ENCODE measurements around the gene SNX2.

DNA sequence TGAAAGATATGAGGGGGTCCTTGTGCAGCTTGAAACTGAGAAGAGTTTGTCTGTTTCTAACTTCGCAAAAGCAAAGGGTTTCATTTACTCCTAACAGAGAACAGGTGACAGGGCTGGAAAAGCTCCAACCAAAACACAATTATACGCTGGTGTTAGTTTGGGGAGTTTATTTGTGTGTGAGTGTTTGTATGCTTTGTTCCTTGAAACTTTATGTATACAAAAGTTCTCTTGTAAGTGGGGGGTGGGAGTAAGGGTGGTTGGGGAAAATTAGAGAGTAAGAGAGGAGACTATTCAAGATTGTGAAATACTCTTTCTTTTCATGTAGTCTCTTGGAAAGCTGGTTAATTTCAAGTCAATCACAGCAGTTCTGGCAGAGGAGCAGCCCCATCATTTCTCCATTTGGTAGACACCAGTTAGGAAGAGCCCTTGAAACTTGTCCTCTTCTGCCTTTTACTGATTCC, 879 bp downstream of the TNFAIP8 start:
- PRO-cap, result no peak

GRCh38 chr5:119394041-119394616, 38.3 kb downstream of the TNFAIP8 start:
- PRO-cap, result no peak

- PRO-cap, result no peak
Measured at GRCh38 chr5:119420163-119420673, 32.1 kb upstream of the HSD17B4 start.

DNA sequence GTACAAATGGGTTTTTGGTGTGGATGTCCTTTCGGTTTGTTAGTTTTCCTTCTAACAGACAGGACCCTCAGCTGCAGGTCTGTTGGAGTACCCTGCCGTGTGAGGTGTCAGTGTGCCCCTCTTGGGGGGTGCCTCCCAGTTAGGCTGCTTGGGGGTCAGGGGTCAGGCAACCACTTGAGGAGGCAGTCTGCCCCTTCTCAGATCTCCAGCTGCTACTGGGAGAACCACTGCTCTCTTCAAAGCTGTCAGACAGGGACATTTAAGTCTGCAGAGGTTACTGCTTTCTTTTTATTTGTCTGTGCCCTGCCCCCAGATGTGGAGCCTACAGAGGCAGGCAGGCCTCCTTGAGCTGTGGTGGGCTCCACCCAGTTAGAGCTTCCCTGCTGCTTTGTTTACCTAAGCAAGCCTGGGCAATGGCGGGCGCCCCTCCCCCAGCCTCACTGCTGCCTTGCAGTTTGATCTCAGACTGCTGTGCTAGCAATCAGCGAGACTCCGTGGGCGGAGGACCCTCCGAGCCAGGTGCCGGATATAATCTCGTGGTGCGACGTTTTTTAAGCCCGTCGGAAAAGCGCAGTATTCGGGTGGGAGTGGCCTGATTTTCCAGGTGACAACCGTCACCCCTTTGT, 150.7 kb downstream of the FAM170A start:
- PRO-cap, result no peak

GRCh38 chr5:120511888-120512969, 48.1 kb downstream of the PRR16 start:
- PRO-cap, result no peak

- PRO-cap, result no peak
Measured at GRCh38 chr5:122469527-122470017, 157.5 kb downstream of the SNCAIP start.

GRCh38 chr5:122701533-122702497, 73.1 kb upstream of the SNX2 start:
- PRO-cap, result no peak

DNA sequence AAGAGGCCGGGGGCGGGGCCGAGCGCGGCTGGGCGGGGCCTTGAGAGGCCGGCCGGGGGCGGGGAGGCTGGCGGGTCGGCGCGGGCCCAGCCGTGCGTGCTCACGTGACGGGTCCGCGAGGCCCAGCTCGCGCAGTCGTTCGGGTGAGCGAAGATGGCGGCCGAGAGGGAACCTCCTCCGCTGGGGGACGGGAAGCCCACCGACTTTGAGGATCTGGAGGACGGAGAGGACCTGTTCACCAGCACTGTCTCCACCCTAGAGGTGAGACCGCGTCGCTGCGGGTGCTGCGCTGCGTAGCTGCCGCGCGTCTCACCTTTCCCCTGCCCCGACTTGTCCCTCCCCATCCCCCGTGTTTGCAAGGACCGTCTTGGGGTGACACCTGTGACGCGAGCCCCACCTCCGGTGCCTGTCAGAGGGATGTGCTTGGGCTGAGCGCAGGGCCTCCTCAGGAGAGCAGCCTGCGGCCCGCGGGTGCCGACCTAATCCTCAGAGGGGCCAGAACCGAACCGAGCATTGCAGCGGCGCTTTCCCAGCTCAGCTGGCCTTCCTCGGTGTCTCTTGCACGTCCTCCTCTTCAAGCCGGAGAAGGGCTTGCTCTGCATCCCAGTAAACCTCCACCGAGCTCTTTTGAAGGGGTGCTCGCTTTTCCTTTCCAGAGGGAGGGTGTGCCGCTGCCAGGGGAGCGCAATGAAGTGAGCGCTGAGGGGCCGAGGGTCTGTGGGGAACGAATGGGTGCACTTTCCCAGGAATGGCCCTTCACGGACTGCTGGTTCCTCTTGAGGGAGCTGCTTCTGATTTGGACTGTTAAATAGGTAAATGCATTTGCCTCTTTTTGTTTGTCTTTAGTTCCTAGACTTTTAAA, at the start of gene SNX2:
Gene SNX2 (plus strand): TSS at position 130 of the 862 bp plus-strand sequence.
- PRO-cap, result bidirectional peak, plus-strand start at position 134 of the sequence, minus-strand start outside the sequence

GRCh38 chr5:123035651-123036321, 739 bp downstream of the PPIC start:
- PRO-cap, result unidirectional peak, plus-strand start at chr5:123036039; bidirectional peak, plus-strand start at chr5:123036177, minus-strand start at chr5:123036159

GRCh38 chr5:123036937-123037431, 459 bp upstream of the PPIC start:
- PRO-cap, result unidirectional peak, minus-strand start at chr5:123037060; unidirectional peak, minus-strand start at chr5:123037136

- PRO-cap, result no peak
Measured at GRCh38 chr5:123089937-123090987, 1.2 kb downstream of the PRDM6 start.

- PRO-cap, result no peak
Measured at GRCh38 chr5:123098671-123099910, 10.1 kb downstream of the PRDM6 start.

- PRO-cap, result no peak
Measured at GRCh38 chr5:123429510-123430012, 6.4 kb upstream of the CEP120 start.

DNA sequence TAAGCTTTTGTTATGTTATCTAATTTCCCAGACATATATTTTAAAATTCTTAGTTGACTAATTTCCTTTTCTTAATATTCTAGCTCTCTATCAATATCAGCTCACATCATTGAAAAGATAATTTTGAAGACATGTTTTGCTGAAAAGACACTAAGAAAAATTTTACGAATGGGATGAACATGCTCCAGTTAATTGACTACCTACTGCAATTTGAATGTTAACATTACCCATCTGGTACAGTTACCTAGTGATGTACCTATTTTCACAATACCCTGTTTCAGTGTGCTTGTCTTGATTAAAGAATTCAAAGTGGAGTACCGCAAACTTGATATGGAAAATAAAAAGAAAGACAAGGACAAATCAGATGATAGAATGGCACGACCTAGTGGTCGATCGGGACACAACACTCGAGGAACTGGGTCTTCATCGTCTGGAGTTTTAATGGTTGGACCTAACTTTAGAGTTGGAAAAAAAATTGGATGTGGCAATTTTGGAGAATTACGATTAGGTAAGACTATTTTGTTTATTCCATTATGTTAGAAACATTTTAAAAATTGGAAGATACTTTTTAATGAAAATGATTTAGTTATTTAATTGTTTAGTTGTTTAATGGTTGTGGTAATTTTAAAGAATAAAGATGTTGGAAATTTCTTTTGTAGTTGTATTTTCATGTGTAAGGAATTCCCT, 33.5 kb downstream of the CSNK1G3 start:
- PRO-cap, result no peak

DNA sequence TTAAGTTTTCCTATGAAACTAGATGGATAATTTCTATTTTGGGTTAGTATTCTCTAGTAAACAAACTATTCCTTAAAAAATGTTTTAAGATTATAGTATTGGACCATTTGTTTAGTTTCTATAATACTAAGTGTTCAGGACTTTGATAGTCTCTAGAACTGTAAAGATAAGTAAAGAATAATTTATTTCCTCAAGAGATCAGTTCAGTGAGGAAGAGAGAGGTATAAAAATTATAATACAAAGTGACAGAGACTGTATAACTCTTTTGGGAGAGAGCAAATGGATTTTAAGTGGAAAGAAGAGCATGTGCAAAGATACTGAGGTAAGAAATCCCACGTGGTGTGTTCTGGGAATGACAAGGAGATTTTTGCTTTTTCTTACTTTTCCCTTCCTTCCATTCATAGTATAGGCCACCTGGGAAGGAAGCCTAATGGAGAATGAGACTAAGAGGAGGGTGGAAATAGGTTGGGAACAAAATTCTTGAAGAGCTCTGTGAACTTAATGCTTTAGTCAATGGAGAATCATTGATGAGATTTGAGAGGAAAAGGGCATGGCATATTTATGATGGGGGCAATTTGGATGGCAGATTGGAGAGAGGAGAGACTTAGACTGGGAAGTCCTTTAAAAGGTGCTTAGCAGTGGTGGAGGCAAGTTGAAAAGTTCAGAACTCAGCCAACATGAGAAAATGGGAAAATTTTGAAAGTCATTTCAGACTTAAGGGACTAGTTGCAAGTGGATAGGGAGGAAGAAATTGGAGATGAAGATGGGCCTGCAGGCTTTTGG, 97.6 kb downstream of the CSNK1G3 start:
- PRO-cap, result no peak

DNA sequence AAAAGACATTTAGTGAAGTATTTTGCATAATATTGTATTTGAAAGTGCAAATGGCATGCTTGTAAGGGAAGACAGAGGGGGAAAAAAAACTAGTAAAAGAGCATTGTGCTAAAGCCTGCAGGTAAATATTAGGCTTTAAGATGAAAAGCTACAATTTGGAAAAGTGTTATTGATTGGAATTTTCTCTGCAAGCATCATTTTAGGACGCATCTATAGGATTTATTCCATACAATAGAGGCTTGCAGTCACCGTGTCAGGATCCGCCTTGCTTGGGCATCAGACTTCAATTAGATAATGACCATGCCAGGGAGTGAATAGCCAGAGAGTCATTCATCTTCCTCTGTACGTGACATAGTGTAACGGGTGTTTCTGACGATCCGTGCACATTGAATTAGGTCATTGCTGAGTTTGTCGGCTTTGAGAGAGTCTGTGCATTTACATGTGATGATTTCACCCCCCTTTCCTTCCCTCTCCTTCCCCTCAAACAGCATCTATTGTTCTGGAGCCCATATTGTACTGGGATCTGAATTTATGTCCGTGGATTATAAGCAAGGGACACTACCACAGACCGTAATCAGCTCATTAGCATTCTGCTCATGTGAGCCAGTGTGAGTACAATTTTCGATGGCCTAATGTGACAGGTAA, 301.8 kb downstream of the CSNK1G3 start:
- PRO-cap, result no peak

DNA sequence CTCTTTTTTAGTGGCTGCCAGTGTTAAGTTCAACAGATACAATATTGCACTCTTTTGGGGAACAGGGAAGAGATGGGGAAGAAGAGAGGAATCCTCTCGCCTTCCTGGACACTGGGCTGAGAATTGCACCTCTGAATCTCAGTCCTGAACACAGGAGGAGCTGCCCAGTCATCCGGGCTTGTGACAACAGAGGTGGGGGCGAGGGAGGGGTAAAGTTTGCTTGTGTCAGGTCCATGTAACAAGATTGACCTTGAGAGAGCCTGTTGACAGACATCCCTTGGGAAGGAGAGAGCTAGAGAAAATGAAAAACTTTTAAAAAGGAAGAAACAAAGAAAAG, 363.5 kb downstream of the CSNK1G3 start:
- PRO-cap, result no peak

- PRO-cap, result no peak
Measured at GRCh38 chr5:124538118-124538545, 208.3 kb downstream of the ZNF608 start.

GRCh38 chr5:124625227-124625567, 121.2 kb downstream of the ZNF608 start:
- PRO-cap, result no peak

- PRO-cap, result no peak
Measured at GRCh38 chr5:124649528-124650048, 96.9 kb downstream of the ZNF608 start.